AG10803 (cell line): Measurements from ENCODE around the gene PLCH2.

DNA sequence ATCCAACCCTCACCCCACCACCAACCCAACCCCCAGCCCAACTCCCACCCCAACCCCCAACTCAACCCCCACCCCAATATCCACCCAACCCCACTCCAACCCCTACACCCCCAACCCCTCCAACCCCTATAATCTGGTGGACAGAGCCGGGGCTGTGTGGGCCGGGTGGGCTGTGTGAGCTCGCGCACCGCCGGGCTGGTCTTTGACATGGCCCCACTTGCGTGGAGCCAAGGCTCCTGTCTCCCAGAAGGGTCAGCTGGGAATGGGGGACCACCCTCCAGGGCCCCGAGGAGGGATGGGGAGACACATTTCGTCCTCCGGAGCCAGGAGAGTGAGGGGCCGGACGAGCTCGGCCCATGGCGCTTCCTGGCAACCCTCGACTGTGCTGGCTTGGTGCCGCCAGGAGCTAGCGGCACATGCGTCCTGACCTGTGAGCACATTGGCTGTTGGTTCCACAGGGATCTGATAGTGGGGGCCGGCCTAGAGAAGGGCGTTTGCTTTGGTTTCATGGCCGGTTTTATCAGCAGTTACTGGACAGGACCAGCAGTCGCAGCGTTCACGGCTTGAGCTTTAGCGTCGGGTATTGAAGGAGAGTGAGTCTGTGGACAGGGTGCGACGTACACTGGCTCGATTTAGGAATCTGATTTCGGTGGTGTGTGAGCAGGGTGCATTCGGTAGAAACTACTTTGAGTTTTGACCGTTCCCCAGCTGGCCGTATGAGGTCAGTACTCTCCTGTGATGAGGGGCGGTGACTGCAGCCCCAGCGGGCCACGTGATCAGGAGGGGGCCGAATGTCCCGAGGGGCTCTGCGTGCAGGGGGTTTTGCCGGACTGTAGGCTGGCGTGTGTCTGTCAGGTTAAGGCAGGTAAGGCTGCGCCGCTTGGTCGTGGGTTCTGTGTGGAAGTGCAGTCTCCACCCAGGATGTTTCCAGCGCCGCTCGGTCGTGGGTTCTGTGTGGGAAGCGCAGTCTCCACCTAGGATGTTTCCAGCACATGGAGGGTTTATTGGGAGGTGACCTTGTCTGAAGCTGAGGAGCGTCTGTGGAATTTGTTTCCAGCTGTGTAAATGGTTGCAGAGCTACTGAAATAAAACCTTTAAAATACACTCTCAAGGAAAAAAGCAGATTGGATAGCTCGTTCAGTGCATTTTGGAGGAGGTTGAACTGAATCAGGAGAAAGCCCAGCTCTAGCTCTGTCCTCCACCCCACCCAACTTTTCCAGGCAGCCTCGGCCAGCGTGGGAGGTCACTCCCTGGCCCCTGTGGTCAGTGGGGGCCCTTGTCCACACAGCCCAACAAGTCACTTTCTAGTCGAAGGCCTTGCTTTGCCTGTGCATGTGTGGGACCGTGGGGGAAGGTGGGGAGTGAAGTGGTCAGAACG is 18.6 kb downstream of the FAAP20 start:
- RRBS = no CpG with 5 or more reads among the region's 56 CpGs

DNA sequence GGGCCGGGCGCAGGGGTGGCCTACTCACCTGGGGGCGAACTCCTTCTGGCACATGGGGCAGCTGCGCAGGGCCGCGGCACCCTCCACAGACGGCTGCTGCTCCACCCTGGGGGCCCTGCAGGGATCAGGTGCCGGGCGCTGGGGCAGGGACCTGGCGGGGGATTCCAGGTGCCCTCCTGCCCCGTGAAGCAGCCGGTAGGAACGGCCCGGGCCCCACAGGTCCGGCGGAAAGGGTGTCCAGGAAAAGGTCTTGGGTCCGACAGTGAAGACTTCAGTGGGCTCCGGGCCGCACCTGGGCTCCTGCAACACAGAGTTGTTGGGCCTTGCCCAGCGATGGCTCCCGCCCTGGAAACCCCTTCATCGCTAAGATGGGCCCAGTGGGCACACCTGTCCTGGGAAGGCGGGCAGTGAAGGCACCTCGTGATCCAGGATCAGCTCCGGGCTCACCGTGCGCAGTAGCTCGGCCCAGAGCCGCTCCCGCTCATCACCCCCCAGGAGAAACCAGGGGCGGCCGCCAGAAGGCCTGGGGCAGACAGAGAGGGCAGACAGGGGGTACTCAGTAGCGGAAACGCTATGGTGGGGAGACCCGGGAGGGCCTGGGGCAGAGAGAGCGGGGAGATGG is 850 bp downstream of the FAAP20 start:
- RRBS = 65% methylated on average over 11 of the region's 36 CpGs

GRCh38 chr1:2208168-2209190 is 13.9 kb upstream of the FAAP20 start:
- RRBS = 13% methylated on average over 2 of the region's 25 CpGs

DNA sequence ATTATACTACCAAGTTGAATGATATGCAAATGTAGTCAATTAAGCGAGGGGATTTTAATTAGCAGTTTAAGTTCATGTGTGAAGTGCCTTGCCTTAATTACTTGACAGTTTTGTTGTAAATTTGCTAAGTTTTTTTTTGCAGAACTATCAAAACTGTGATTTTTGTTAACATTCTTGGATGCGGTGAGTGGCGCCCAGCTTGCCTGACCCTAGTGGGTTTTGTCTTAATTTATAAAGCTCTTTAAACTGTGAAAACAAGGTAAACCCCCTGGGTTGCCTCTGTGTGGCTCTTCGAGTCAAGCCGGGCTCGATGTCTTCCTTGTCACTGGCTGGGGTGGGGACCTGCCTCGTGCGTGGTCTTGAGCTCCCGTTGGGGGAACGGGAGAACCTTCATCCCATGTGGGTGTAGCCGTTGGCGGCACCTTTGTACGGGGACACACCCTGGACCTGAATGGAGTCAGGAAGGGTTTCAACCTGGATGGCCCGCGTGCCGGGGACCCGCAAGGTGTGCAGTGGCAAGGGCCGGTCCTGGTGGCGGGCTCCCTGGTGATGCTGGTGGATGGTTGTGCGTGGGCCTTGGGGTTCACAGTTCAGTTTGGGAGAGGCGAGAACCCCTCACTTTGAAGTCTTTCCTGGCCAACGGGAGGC is 11.1 kb downstream of the SKI start:
- RRBS = no CpG with 5 or more reads among the region's 22 CpGs

DNA sequence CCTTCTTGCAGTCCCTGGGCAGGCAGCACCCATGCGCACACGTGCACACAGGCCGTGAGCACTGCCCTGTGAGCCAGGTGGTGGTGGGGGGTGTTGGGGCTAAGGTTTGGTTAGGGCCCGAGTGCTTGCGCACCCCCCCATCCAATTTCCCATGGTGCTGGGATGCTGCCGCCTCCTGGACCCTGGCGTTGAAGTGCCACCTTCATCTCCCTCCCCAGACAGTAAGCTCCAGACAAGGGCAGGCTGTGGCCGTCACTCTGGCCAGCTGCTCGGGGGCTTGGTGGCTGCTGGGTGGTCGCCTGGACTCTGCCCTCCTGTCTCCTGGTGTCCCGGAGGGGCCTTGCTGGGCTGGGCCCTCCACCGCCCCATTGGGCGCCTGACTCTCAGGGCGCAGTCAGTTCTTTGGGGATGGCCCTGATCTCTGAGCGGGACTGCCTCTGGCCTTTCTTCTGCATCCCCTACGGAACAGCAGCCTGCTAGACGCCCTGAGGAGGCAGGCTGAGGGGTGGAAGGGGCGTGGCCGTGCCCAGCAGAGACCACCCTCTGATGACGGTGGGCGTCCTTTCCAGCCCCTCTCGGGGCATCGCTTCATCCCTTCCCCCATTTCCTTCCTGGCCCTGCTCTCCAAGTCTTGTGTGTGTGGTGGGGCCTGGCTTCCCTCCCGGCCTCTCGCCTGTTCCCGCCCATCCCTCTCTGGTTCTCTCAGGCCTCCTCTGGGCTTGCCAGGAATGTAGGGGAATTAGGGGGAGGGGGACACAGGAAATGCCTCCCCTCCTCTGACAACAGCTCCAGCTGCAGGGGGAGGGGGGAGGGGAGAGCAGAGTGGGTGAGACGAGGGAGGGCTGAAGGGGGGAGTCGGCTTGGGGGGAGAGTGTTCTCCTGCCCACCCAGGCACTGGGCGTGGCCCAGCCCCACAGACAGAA is 50.9 kb downstream of the SKI start:
- RRBS = no CpG with 5 or more reads among the region's 29 CpGs

DNA sequence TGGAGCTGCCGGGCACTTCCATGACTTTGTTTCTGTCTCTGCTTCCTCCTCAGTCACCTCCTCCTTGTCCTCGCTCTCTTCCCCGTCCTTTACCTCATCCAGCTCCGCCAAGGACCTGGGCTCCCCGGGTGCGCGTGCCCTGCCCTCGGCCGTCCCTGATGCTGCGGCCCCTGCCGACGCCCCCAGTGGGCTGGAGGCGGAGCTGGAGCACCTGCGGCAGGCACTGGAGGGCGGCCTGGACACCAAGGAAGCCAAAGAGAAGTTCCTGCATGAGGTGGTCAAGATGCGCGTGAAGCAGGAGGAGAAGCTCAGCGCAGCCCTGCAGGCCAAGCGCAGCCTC is 76.1 kb downstream of the SKI start:
- RRBS = 83% methylated on average over 3 of the region's 19 CpGs

DNA sequence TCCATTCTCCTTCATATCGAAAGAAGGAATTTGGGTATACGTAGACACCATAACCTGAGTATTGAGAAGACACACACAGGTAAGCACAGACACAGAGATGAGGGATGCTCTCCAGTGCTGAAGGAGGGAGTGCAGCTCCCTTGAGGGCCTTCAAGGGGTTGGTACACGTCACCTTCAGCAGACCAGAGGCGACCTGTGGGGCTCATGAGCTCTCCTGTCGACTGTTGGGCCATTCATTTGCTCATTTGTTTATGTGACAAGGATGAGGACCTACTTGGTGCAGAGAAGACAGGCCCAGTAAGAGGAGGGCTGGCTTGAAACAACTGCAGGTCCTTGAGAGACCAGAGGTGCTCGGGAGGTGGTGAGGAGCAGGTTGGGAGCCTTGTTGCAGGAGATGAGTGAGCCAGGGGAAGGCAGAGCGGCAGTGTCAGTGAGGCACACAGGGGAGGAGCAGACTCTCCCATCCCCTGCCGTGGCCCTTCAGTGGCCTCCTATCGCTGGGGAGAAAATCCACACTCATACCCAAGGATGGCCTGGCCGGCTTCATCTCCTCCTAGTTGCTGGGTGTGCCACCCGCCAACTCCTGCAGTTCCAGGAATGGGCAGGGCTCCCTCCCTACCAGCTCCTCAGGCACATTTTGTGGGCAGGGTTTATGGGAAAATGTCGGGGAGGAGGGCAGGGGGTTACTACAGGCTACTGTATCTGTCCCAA is 1.3 kb downstream of the MORN1 start:
- RRBS = no CpG with 5 or more reads among the region's 12 CpGs

GRCh38 chr1:2393325-2394581 is 2.1 kb downstream of the RER1 start:
- RRBS = no CpG with 5 or more reads among the region's 25 CpGs

GRCh38 chr1:2408833-2409396 is 3.4 kb downstream of the PEX10 start:
- RRBS = no CpG with 5 or more reads among the region's 17 CpGs

DNA sequence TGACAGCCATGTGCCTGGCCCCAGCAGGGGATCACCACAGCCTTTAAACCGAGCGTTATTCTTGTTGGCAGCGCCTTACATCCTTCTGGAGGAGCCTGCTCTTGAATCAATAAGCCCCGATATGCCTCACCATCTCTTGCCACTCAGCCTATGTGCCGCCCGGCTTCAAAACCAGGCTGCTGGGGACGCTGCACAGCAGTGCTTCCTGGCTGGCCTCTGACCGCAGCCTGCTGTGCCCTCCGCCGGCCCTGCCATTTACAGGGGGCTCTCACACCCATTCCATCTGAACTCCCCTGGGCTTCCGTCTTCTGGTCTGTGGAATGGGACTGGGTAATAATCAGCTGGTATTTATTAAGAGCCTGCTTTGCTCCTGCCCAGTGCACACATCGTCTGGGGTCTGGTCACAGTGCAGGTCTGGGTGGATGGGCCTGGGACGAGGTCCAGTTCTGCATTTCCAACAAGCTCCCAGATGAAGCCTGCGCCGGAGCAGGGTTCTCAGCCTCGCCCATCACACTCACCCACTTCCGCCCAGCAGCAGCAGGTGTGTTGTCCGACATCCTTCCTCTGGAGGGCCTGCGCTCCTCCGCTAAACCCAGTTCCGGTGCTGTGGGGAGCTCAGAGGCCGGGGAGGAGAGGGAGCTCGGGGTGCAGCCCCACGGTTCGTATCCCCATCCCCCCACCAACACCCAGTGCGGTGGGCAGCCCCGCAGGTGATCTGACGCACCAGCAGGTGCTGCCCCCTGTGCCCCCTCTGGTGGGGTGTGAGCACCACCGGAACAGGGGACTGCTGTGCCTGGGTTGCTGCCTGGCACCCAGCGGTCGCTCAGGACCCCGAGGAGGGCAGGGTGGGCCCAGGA is 3.2 kb upstream of the PEX10 start:
- RRBS = 64% methylated on average over 10 of the region's 32 CpGs

DNA sequence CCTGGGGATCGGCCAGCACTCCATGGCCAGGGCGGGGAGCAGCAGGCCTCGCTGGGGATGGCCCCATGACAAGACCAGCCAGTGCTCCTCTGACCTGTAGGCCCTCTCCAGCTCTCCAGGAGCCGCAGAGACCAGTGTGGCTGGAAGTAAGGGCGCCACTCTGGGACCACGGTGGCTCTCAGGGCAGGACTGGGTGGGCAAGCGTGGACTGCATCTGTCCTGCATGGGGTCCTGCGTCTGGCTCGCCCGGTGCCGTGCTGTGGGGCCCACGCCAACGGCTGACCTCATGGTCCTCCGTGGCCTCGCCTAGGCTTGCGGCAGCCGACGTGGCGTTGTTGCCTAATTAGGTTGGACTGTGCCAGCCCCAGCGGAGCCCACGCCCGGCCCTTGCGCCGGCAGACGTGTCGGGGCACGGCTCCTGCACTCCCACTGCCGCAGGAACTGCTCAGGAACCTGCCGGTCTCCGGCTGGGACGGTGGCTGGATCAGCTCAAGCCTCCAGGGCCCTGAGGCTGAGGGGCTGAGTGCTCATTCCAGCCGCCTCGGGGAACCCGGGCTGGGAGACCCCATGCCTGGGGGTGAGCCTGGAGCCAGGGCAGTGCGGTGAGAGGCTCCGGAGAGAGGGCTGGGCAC is 16.0 kb upstream of the PEX10 start:
- RRBS = 73% methylated on average over 13 of the region's 36 CpGs

DNA sequence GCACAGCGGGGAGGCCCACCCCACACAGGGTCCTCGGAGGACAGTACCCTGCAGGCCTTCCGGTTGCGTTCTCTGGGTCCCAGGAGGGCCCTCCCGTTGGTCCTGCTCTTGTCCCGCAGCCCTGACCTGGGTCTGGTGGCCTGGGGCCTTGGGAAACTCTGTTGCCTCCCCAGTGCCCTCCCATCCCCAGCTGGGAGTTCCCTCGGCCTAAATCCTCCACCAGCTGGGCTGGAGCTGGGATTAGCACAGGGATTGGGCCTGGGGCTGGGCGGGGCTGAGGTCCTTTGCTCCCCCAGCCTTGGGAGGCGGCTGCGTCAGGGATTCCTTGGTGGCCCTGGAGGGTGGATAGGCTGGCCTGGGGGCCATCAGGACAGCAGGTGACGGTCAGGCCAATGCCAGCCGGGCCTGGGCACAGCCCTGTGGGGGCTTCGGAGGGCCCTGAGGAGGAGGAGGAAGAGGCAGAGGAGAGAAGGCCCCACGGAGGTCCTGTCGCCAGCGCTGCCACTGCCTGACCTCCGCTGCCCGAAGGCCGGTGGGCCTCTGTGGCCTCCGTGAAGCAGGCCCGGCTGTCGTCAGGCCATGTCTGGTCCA is at the start of gene PLCH2:
PLCH2 (plus strand) TSS at position 280 of the 591 bp plus-strand sequence.
- RRBS = 57% methylated on average over 2 of the region's 22 CpGs

- RRBS = 83% methylated on average over 3 of the region's 32 CpGs
Observed at GRCh38 chr1:2553819-2554512, 2.2 kb upstream of the TNFRSF14 start.

DNA sequence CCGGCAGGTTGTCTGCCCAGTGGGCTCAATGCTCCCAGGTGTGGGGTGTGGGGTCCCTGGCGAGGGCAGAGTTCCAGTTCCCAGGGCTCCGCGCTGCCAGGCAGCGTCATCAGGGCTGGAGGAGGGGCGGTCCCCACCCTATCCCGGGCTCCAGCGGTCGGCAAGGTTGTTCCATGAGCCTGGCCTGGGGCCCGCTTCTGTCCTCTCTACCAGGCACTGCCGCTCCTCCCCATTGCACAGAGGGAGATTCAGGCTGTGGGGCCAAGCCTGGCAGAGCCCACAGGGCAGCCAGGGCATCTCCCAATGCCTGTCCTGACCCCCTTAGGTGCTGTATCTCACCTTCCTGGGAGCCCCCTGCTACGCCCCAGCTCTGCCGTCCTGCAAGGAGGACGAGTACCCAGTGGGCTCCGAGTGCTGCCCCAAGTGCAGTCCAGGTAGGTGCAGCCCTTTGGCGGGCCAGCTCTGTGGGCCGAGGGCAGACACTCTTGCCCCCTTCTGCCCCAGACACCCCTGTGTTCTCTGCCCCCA is 1.3 kb downstream of the TNFRSF14 start:
- RRBS = no CpG with 5 or more reads among the region's 17 CpGs

DNA sequence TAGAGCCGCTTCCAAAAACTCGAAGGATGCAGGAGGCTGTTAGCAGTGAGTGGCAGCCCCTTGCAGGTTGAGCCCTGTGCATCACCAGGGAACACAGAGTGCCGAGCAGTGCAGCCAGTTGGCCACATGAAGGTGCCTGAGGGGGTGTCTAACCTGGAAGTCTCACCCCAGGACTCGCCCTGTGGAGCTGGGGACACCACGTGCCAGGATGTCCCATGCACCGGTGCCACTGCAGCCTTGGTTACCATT is 17.0 kb upstream of the ACTRT2 start:
- RRBS = 80% methylated on average over 1 of the region's 6 CpGs

DNA sequence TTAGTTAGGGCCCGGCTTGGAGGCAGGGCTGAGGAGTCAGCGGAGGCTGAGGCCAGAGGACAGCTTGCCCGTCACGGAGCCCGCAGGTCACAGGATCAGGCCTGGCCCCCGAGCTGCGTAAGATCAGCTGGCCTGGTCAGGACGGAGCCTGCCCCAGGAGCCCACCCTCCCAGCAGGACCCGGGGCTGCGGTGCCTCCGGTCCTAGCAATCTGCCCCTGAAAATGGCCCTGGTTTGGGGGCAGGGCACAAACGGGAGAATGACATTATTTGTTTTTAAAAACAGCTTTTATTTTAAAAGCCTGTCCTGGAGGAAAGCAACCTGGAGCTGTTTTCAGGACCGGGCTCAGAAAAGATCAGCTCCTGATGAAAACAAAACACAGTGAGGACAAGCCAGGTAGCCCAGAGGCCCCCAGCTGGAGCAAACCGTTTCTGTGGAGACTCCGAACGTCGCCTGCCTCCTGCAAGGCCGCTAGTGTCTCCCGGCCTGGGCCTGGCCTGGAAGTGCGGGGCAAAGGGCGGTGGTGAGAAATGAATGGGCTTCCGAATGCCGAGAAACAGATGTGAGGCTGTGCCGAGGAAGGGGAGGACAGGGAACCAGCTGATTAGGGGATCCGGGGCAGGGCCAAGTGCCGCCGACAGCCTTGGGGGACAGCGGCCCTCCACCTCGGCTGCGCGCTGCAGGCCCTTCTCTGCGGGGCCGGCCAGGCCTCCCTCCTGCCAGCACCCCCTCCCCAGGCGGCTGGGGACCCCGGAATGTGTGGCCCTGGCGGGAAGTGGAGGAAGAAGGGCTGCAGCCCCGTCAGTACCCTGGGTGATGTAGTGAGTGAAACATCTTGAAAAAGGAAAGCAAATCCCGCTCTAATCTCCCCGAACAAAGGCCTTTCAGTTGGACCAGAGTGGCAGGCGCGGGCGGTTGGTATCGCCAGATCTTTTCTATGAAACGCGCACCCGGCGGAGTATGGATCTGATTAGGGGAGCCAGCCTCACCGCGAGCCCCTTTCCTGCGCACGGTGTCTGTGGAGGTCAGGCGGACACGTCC is 52.4 kb downstream of the PRDM16 start:
- RRBS = 35% methylated on average over 13 of the region's 53 CpGs

GRCh38 chr1:3124909-3125424 is 56.0 kb downstream of the PRDM16 start:
- RRBS = no CpG with 5 or more reads among the region's 16 CpGs

DNA sequence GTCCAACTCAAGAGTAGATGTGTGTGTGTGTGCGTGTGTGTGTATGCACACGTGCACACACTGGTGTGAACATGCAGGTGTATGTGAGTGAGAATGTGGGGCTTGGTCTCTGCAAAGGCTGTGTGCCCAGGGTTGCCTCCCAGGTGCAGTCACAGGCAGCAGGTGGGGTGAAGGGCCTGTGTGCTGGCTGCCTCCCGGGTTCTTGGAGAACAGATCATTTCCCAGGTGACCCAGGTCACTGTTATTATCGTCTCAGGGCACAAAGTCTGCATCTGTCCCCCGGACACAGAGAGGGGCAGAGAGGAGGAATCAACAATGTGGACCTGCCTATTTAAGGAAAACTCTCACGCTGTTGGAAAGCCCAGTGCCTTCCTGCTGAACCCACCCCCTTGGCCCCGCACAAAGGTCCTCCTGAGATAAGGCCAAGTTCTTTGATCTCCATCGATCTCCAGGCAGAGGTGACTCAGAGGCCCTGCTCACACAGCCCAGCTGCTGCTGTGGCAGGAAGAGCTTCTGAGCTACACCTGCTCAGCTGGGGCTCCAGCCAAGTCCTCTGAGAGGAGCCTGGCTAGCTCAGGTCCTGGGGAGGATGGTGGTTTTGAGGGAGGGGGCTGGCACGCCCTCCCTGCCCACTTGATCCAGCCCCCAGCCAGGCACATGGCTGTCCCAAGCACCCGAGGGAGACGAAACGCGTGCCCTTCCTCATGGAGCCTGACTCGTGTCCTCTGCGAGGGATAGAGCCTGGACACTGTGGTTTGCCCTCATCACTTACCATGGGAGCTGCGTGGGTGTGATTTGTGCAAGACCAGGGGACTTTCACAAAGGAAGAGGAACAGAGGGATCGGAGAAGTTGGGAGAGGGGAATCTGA is 133.9 kb upstream of the ARHGEF16 start:
- RRBS = 50% methylated on average over 3 of the region's 17 CpGs

DNA sequence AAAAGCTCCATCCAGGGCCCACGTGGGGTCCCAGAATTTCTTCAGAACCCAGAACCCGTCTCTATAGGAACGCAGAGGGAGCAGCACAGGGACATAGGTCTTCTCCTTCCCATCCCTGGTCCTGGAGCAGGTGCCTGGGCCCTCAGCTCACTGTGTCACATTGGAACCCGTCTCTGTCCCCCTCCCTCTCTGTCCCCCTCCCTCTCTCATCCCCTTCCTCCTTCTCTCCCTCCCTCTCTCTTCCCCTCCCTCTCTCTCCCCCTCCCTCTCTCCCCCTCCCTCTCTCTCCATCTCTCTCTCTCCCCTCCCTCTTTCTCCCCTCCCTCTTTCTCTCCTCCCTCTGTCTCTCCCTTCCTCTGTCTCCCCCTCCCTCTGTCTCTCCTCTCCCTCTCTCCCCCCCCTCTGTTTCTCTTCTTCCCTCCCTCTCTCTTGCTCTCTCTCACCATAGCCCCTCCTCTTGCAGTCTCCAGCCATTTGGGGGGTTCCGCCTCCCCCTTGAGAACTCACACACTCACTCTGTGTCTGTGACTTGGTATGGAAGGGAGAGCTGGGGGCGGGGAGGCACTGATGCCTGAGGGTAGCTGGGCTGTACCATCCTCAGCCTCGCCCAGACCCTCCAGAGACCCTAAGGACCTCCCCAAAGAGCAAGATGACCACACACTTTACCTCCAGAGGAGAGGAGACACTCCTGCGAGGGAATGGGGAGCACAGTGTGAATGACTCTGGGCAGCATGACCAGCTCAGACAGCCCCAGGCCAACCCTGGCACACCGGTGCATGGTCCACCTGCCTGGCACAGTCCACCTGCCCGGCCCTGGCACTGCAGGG is 102.9 kb upstream of the ARHGEF16 start:
- RRBS = 42% methylated on average over 2 of the region's 10 CpGs

- RRBS = no CpG with 5 or more reads among the region's 14 CpGs
Observed at GRCh38 chr1:3359760-3360009, 94.8 kb upstream of the ARHGEF16 start.